Measurements from ENCODE around the genes PRR22 and RFX2.

- PRO-cap: no peak
Observed at GRCh38 chr19:5111396-5111975, 142.6 kb downstream of the KDM4B start.

GRCh38 chr19:5165446-5165938 lies 175.1 kb downstream of the PTPRS start:
- PRO-cap: no peak

DNA sequence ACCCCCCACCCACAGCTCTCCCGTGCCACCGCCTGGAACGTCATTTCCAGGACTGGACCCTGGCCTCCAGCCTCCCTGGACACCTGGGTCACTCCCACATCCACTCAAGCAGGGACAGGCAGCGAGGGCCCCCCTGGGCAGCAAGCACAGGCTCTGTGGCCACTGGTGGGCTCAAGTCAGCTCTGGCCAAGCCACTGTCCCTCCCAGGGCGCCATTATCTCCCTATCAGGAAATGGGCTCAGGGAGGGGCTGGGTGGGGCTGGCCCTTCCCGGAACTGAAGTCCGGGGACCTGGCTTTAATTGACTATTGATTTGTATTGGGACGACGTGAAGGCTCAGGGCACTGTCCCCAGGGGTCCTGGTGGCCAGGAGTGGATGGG lies 49.8 kb downstream of the PTPRS start:
- PRO-cap: no peak

DNA sequence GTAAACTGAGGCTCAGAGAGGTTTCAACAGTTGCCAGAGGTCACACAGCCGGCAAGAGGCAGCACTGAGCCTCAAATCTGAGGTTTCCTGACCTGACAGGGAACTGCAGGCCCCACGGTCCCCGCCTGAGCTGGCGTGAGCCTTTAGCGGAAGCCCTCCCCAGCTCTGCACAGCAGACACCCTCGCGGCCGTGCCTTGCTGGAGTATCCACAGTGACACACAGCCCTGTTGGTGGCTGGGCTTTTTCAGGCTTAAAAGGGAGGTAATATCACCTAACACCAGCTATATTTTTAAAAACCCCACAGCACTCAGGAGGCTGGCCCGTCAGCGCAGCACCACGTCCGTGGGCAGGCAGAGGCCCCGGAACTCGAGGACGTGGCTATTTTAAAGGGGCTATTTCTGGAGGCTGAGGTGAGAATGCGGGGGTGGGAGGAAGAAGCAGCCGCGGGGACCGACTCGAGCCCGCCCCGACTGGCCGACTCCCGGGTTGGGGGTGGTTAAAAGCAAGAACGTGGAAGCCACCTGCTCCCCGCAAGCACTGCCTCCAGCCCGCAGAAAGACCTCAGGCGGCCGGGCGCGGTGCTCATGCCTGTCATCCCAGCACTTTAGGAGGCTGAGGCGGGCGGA lies 18.5 kb downstream of the PTPRS start:
- PRO-cap: no peak

GRCh38 chr19:5679278-5679731 lies 1.0 kb downstream of the MICOS13 start:
- PRO-cap: no peak

DNA sequence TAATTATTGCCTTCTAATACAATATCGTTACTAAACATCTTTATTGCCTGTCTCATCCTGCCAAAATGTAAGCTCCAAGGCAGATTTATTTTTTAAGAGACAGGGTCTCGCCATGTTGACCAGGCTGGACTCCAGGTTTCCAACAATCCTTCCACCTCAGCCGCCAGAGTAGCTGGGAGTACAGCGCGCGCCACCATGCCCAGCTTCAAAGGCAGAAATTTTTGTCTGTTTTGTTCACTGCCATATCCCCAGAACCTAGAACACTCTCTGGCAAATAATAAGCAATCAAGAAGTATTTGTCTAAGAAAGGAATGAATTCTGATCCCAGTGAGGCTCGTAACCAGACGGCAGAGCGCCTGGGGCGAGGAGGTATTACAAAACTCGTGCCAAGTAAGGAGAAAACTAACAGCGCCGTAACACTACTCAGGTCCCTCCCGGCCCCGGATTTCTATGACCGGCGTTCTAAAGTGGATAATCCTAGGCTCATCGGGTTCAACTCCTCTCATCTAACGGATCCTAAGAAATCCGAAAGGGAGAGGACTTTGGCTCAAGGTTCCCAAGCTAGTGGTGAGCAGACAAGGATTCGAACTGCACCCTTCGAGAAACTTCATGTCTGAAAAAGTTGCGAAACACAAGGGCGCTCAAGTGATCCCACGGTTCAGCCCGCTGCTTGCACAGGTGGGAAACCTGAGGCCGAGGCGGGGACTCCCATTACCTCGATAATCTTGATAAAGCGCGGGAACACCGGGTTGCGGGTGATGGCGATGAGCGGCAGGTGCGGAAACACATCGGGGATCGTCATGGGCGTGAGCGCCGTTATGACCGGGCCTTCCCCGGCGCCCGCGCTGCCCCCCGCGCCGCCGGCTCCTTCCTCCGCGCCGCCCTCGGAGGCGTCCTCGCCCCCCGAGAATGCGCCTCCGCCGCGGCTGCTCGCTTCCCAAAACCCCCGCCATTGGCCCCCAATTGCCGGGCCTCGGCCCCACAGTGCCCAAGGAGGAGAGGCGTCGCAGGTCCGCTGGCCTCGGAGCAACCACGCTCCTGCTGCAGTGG lies 632 bp downstream of the LONP1 start:
- PRO-cap: no peak

- PRO-cap: no peak
Observed at GRCh38 chr19:5784595-5785433, at the start of gene PRR22. Gene PRR22 (minus strand): TSS chr19:5784746.

DNA sequence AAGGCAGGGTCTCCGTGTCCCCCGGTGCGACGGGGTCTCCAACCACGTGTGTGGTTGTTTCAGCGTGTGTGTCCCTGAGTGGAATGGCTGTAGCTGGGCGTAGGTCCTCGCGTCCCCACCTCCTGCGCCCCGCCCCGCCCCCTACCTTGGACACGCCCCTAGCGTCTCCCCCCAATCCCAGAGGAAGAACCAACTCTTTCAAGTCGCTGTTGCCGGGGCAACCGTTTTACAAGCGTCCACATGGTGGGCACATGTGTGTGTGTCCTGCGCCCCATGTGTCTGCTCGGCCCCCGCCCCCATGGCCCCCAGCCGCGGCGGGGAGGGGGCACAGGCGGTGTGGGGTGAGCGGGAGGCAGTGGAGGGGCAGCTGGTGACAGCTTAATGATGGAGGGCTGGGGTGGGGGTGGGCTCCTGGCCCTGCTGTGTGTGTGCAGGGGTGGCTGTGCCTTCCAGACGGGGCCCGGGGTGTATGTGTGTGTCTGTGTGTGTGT lies 2.6 kb upstream of the NRTN start:
- PRO-cap: no peak

DNA sequence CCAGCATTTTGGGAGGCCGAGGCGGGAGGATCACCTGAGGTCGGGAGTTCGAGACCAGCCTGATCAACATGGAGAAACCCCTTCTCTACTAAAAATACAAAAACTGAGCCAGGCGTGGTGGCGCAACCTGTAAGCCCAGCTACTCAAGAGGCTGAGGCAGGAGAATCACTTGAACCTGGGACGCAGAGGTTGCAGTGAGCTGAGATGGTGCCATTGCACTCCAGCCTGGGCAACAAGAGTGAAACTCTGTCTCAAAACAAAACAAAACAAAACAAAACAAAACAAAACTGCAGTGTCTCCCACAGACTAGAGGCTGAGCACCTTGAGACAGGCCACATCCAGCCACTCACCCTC lies 16.5 kb downstream of the RANBP3 start:
- PRO-cap: no peak

- PRO-cap: no peak
Observed at GRCh38 chr19:5977039-5977485, 878 bp downstream of the RANBP3 start.

GRCh38 chr19:5977486-5977953 lies 420 bp downstream of the RANBP3 start:
- PRO-cap: no peak

DNA sequence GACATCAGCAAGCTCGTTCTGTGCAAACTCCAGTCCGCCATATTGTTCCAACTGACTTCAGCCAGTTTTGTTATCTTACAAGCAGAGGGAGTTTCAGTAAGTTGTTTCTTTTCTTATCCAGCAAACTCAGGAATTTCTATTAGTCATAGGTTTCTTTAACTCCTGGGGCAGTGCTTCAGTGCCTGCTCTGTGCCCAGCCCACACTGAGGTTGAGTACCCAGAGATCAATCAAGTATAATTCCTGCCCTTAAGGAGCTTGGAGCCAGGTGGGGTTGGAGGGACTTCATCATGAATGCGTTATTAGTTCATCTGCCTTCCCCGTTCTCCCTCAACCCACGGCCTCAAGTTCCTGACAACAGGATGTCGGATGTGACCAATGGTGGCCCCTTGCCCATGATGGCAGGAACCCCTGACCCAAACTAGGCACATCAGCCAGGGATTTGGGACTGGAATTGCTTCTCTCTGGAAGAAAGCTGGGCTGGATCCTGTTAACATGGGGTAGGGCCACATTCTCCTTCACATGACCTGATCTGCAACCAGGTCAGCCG lies 7.6 kb upstream of the RANBP3 start:
- PRO-cap: no peak

GRCh38 chr19:5990361-5990734 lies 12.4 kb upstream of the RANBP3 start:
- PRO-cap: no peak

DNA sequence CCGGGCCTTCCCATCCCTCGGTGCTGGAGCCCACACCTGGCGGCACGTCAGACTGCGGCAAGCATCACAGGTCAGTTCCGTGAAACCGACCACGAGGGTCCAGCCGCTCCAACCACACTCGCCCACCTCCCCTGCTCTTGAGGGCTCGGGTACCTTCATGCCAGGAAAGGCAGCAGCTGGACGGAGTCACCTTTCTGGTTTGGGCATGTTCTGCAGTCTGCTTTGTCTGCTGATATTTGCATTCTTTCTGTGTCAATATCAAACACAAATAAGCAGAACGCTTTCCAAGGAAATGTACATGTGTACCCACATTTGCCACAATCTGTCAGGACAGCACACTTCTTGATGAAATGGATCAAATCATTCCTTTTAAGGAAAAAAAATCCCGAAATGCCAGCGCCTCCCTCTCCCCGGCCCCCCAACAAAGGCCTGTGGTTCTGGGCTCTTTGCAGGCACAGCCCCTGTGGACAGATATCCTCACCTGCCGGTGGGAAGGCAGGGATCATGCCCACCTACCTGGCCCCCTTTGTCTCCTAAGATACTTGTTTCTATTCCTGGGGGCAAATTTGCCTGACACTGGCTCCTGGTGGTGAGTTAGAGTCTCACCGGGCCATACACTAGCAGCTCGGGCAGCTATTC lies 42.7 kb upstream of the RANBP3 start:
- PRO-cap: no peak

DNA sequence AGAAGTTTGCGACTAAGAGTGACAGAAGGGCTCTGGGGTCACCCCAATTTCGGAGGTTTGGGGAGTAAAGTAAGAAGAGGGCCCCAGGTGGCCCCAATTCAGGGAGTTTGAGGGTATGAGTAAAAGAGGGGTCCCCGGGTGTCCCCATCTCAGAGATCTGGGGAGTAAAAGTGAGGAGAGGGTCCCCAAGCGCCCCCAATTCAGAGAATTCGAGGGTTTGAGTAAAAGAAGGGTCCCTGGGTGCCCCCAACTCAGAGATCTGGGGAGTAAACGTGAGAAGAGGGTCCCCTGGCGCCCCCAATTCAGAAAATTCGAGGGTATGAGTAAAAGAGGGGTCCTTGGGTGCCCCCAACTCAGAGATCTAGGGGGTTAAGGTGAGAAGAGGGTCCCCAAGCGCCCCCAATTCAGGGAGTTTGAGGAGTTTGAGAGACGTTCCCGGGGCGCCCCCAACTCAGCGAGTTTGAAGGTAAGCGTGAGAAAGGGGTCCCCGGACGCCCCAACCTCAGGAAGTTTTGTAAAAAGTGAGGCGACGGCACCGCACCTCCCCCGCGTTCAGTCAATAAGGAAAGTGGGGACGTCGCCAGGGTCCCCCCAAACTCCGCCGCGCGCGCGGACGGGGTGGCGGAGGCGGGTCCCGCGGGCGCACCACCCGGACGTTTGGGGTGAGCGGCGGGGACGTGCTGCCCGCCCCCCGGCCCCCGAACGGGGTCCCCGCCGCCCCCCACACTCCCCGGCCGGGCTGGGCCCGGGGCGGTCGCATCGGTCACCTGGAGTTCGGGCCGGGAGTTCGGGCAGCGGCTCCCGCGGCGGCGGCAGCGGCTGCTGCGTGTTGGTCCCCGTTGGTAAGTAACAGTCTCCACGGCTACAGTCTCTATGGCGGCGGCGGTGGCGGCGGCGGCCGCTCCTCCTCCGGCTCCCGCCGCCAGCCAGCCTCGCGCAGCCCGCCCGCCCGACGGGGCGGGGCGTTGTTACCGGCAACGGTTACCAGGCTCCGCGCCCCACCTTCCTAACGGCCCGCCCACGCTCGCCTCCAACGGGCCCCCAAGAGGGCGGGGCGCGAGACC lies at the start of gene RFX2:
RFX2 (minus strand) TSS at position 875 of the 1,064 bp plus-strand sequence.
- PRO-cap: bidirectional peak, plus-strand start outside the sequence, minus-strand start at position 936 of the sequence; unidirectional peak, minus-strand start at position 954 of the sequence

- PRO-cap: bidirectional peak, plus-strand start at chr19:6372821, minus-strand start at chr19:6372508
Observed at GRCh38 chr19:6372308-6372636, 322 bp upstream of the ALKBH7 start.

DNA sequence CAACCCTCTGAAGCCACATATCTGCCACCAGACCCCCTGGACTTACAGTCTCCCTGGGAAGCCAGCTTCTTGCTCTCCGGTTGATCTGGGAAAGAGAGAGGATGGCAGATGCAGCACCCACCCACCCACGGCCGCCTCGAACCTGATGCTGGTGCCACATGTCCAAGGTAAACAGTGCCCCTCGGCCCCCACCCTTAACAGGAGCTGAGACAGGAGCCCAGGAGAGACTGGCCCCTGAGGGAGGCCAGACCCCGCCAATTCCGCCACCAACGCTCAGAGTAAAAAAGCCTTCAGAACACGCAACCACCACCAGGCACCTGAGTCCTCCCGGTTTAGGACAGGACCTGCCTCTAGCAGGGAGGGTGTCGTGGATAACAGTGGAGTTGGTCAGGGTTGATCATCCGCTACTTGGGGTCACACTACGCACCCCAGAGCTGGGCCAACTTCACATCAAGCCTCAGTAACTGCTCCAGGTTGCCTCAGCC lies 3.0 kb downstream of the KHSRP start:
- PRO-cap: no peak

- PRO-cap: no peak
Observed at GRCh38 chr19:6440440-6441038, 7.0 kb upstream of the SLC25A41 start.

DNA sequence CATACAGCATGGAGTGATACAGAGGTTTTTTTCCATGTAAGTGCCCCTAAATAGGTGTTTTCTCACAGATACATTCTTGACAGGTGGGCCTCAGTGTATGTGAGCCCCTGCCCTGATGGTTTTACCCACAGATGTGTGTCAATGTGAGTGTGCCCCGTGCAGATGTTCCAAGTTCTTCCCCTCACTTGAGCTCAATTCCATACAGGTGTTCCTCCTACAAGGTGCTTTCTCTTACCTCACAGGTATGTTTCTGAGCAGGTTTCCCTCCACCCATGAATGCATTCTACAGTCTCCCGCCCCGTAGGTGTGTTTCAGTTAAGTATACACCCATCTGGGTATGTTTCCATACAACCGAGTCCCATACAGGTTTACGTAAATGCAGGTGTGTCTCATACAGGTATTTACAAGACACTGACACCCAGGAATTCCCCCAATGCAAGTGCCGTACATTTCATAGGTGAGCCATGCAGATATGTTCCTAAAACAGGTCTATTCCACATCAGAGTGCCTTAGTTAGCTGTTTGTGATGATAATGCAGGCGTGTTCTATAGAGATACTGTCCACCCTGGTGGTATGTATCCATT lies 1.9 kb upstream of the CRB3 start:
- PRO-cap: no peak

DNA sequence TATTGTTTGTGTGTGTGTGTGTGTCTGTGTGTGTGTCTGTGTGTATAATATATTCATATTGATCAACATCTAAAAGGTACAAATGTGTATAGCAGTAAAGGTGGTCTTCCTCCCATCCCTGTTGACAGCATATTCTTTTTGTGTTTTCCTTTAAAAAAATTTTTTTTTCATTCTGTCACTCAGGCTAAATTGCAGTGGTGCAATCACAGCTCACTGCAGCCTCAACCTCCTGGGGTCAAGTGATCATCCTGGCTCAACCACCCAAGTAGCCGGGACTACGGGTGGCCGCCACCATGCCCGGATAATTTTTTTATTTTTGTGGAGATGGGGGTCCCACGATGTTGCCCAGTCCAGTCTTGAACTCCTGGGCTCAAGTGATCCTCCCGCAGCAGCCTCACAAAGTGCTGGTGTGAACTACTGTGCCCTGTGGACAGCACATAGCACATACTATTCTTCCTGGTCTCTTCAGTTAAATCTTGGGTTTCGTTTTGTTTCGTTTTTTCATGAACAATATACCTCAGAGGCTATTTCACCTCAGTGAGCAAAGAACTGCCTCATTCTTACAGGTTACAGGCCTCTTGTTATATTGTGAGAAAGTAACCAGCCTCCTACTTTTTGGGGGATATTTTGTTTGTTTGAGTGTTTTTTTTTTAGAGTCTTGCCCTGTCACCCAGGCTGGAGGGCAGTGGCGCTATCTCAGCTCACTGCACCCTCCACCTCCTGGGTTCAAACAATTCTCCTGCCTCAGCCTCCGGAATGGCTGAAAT lies 1.2 kb upstream of the C3 start:
- PRO-cap: no peak